UCH-1 (cell line): ENCODE results near the genes LTN1, KRTAP13-3, KRTAP19-2 and HUNK.

GRCh38 chr21:27390409-27390837 is 423.5 kb upstream of the ADAMTS5 start:
- RRBS: no CpG with 5 or more reads among the region's 2 CpGs

DNA sequence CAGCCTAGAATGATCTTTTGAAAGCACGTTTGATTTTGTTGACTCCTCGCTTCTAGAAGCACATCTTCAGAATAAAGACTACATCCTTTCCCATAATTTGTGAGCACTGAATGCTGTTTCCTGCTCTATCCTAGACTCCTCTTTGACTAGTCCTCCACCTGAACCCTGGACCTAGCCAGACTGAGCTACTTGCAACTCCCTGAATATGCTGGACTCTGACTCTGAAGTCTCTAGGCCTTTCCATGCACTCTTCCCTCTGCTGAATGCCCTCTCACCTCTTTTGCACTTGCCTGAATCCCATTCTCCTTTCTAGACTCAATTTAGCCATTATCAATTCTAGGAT is 19.7 kb downstream of the N6AMT1 start:
- RRBS: no CpG with 5 or more reads among the region's 2 CpGs

DNA sequence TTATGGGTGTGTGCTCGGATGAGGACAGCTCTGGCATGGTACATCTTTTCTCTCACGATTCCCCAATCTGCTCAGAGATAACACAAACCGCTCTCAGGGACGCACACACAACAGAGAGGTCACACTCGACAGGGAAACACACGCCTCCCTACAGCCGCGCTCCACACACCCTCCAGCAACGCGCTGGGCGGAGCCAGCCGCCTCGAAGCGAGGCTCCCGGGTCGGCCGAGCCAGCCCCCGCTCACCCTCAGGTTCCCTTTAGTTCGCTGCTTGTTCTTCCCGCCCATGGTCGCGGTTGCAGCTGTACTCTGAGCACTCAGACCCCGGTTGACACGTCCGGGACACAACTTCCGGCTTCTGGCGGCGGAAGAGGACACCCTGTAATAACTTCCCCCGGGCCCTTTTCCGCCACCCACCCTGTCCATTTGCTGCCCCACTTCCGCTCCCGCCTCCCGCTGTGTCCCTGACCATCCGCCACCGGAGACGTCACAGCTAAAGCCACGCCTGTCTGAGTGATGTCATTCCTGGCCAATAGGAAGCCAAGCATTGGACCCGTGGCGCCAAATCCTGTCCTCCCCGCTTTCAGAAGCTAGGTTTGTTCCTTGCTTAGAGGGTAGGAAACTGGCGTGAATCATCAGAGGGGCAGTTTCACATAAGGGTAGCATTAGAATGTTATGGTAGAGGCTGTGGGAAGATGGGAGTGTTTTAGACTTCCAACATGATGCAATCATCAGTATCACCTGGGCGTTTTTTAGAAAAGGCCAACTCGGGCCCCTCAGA is at the start of gene LTN1:
LTN1 (minus strand) TSS at position 359 of the 780 bp plus-strand sequence.
- RRBS: 3% methylated on average over 15 of the region's 43 CpGs

DNA sequence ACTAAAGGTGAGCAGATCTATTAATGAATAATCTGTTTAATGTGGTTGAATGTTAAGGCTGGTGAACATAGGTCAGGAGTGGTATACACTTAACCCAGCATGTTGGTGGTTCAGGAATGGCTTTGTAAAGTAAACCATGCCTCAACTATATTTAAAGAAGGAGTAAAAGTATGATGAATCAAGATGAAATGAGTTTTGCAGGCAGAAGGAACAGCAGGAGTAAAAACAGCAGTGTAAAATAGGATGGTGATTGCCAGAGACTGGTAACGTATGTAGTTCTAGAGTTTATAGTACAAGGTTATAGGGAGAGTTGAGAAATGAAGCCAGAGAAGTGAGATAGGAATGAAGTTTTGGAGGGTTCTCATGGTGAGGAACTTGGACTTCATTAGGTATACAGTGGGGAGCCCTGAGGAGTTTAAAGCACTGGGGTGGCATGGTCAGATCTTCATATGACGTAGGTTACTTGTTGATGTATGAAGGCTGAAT is 23.0 kb downstream of the CCT8 start:
- RRBS: no CpG with 5 or more reads among the region's 2 CpGs

DNA sequence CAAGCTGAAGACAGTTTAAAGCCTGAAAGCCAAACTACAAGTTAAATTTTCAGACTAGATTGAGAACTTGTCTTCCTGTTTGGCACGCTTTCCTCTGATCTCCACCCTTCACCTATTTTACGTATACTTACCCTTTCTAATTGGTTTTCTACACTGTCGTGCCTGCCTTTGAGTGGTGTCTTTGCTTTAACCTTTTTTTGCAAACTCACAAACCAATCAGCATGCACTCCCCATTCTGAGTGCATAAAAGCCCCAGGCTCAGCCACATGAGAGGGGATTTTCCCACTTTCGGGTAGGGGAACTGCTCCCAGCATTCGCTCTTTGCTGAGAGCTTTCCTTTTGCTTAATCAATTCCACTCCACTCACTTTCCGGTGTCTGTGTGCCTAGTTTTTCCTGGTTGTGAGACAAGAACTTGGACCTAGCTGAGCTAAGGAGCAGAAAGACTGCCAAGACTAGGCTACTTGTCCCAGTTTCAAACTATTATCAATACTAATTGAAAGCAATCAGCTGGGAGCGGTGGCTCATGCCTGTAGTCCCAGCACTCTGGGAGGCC is 3.4 kb upstream of the BACH1 start:
- RRBS: no CpG with 5 or more reads among the region's 7 CpGs

DNA sequence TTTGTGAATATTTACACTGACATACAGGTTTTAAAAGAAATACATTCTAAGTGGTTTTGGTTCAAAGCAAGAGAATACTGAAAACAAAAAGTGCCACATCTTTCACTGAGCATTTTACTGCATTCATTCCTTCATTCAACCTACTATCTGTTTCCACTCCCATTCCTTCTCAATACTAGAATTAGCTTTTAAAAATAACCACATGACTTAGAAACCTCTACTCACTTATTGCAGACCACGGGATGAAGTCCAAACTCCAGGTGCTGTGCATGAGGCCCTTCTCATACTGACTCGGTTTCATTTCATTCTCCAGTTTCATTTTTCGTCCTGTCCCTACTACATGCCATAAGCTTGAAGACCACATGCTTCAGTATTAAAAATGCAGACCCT is 2.3 kb upstream of the BACH1 start:
- RRBS: no CpG with 5 or more reads among the region's 3 CpGs

DNA sequence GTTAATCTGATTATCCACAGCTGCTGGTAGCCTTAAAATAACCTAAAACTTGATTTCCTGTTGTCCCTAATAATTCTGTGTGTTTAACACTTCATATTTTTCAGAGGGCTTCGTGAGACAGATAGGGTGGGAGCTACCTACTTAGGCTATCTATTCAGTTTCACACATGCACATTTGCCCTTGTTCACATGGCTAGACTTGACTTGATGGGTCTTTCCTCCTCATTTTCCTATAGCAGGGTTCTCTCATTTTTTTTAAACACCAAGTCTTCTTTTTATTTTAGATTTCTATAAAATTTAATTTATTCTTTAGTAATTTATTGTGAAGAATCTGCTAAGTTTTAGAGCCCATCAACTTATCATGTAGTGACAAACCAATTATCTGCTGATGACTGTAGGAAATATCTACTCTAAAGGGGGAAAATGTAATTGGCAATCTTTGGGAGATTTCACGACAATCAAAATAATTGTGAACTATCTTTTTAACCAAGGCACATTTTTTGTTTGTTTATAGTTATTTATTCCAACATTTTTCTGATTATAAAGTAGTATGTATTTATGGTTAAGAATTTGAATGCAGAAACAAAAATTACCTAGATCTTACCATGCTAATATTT is 11.2 kb downstream of the BACH1 start:
- RRBS: no CpG with 5 or more reads among the region's 2 CpGs

- RRBS: no CpG with 5 or more reads among the region's 6 CpGs
Observed at GRCh38 chr21:29310383-29311333, 11.9 kb downstream of the BACH1 start.

DNA sequence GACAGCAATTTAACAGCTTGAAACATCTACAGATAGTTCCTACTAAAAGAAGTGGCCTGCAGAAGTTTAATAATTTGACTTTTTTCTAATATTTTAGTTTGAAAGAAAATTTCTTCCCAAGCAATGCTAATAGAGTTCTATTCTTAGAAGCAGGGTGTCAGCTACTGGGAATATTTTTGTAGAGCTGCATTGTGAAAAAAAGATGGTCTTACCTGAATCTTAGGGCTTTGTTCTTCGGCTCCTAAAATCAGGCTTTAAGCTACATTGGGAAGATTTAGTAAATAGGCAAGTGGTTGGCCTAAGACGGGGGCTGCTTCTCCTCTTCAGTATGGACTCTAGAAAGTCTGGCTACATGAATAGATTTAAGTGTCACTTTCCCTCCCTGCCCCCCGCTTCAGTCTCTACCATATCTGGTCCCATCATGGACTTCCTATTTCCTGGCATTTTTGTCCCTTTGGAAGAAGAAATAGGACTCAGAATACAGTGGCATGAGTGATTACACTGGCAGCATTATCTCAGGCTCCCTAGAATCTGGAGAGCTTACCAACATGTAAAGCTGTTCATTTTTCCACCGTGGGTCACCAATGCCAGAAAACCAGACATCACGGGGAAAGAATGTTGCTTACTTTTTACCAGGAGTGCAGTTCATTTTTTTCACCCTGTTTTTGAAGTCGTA is 44.6 kb downstream of the BACH1 start:
- RRBS: no CpG with 5 or more reads among the region's 6 CpGs

DNA sequence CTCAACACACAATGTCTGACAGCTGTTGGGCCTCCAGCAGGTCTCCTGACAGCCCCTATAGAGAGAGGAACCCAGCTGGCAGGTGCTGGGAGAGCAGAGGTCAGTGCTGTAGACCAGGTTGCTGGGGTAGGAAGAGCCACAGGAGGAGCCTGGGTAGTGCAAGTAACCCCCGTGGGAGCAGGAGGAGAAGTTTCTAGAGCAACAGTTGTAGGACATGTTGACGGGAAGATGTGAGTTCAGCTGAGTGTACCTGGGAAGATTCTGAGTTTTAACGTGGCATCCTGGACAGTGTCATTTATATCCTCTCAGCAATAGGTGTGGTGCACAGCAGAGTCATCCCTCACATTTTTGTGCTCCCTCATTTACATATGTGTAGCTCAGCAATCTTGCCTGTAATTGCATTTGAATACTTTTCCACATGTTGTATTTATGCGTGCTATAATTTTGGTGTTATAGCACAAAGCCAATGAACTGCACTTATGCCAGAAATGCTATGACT is at the start of gene KRTAP13-3:
KRTAP13-3 (minus strand) TSS at position 230 of the 499 bp plus-strand sequence.
- RRBS: no CpG with 5 or more reads among the region's 4 CpGs

GRCh38 chr21:30487154-30487758 is at the start of gene KRTAP19-2:
Gene KRTAP19-2, minus strand, starts transcription at chr21:30487436.
- RRBS: no CpG with 5 or more reads among the region's 4 CpGs

DNA sequence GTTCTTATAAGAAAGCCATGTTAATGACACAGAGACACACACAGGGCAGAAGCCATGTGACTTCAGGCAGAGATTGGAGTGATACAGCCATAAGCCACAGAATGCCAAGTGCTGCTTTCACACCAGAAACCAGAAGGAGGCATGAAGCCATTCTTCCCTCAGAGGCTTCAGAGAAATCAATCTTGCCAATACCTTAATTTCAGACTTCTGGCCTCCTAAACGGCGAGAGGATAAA is 147.4 kb upstream of the KRTAP19-8 start:
- RRBS: no CpG with 5 or more reads among the region's 2 CpGs

GRCh38 chr21:31231248-31231615 is 112.8 kb downstream of the TIAM1 start:
- RRBS: no CpG with 5 or more reads among the region's 5 CpGs

GRCh38 chr21:31370814-31371091 is 26.7 kb upstream of the TIAM1 start:
- RRBS: 80% methylated on average over 2 of the region's 2 CpGs

GRCh38 chr21:31659884-31660675 is 587 bp downstream of the SOD1 start:
- RRBS: 4% methylated on average over 28 of the region's 65 CpGs

DNA sequence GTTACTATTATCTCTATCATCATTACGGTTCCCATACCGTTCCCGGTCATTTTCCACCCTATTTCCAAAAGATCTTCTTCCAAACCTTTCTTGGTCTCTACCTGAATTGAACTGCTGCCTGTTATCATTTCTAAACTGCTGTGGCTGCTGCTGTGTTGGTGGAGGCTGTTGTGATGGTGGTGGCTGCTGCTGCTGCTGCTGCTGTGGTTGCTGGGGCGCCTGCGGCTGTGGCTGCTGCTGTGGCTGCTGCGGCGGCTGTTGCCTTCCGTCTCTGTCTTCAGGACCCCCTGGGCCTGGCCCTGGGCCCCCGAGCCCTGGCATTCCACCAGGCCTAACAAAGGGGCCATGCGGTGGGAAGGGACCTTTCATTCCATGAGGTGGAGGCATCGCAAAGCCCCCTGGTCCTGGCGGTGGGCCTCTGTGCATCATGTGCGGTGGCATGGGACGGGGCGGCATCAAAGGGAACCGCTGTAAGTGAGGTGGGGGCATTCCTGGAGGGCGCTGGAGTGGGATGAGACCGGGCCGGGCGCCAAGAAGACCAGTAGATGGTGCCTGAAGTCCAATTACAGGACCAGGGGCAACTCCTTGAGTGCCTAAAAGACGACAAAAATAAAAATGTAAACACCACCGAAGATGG is 12.4 kb downstream of the SOD1 start:
- RRBS: 92% methylated on average over 3 of the region's 22 CpGs

- RRBS: 4% methylated on average over 28 of the region's 67 CpGs
Observed at GRCh38 chr21:31872277-31873179, at the start of gene HUNK. Gene HUNK, plus strand, starts transcription at chr21:31873020.

- RRBS: no CpG with 5 or more reads among the region's 18 CpGs
Observed at GRCh38 chr21:31974383-31975016, 101.7 kb downstream of the HUNK start.

DNA sequence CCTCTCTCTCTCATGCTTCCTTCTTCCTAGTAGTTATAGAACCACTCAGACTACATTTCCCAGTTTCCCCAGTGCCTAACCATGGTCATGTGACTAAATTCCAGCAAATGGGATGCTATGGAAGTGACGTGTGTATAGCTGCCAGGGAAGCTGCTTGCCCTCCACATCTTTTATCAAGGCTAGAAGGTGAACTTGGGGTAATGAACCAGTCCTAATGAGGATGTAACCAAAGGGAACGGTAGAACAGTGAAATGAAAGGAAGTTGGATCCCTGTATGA is 184.0 kb downstream of the MIS18A start:
- RRBS: no CpG with 5 or more reads among the region's 2 CpGs

GRCh38 chr21:32298055-32298464 is 595 bp upstream of the MRAP start:
- RRBS: no CpG with 5 or more reads among the region's 5 CpGs